LHCN-M2 (cell line): ENCODE results near the genes LIPT2 and RNF169.

DNA sequence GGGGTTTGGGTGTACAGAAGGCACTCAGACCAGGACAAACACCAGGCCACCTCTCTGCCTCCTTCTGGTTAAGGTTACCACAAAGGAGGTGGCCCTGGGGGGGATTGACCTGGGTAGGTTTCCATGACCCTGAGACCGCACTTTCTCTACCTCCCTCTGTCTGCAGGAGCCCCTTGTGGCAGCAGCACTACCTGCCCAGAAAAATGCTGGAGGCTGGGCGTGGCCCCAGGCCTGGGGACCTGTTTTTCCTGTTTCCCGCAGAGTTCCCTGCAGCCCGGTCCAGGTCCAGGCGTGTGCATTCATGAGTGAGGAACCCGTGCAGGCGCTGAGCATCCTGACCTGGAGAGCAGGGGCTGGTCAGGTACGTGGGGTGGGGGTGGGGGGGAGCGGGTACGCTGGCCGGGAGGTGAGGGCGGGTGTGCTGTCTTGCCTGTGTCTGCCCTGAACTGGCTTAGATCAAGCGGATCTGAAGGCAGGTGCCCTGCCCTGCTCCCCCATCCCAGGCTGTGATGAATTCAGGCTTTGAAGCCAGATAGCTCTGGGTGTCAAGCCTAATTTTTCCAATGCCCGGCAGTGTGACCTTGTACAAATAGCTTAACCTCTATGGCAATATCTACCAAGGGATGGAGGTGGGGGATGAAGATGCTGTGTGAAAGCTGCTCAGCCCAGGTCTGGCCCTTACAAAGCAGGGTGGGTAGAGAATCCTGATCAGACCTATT lies 9.9 kb downstream of the P2RY2 start:
- RAMPAGE, long total RNA, result no peak

GRCh38 chr11:73257138-73257882 lies 14.8 kb upstream of the P2RY6 start:
- RAMPAGE, long total RNA, result no peak

GRCh38 chr11:73274502-73275160 lies 2.5 kb downstream of the P2RY6 start:
- RAMPAGE, long total RNA, result no peak

GRCh38 chr11:73315368-73316281 lies 7.5 kb downstream of the ARHGEF17 start:
- RAMPAGE, long total RNA, result no peak

DNA sequence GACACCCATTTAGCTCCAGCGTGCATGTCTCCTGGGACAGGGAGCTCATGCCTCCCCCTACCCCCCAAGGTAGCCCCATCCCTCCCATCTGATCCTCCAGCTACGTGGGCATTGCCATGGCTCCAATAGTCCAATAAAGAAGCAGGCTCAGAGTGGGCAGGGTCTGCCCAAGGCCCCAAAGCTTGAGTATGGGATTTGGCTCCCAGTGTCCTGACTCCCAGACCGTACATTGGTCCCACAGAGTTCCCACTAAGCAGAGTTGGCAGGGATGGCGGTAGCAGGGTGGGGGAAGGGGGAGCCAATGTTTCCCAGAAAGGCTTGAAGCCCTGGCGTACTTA lies 9.1 kb downstream of the ARHGEF17 start:
- RAMPAGE, long total RNA, result no peak

- RAMPAGE, long total RNA, result no peak
These were observed 9.5 kb downstream of the ARHGEF17 start for GRCh38 chr11:73317580-73317914.

- RAMPAGE, long total RNA, result no peak
These were observed 8.0 kb upstream of the RELT start for GRCh38 chr11:73367983-73368716.

DNA sequence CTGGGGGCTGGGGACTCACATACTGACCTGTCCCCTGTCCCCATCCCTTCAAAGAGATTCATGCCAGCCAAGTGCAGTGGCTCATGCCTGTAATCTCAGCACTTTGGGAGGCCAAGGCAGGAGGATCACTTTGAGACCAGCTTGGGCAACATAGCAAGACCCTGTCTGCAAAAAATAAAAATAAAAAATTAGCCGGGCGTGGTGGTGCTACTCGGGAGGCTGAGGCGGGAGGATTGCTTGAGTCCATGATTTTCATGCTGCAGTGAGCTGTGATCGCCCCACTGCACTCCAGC lies 15.2 kb downstream of the RELT start:
- RAMPAGE, long total RNA, result no peak

- RAMPAGE, long total RNA, result no peak
These were observed 25.7 kb downstream of the RELT start for GRCh38 chr11:73401830-73402453.

DNA sequence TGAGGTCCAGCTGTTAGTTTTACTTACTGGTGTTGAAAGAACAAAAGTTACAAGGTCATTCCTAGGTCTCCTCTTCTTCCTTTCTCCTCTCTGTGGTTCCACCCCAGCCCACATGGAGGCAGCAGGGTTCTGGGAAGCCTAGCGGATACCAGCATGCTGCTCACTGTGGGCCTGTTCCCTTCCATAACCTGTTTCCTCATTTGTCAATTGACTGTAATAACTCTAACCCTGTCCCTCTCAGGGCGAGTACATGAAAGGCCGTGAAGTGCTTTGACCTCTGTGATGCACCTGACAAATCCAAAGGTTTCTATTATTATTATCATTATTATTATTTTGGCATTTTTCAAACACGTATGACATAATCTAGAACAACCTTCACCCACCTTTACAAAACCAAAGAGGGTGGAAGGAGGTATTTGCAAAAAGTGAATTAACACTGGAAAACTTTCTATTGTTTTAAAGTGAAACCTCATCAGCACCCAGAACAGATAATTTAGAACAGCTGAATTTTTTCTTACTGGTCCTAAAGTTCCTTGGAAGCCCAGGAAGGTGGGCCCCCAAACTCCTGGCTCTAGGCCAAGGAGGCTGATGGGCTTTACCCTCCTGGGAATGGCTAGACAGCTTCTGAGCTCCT lies 28.0 kb downstream of the RELT start:
- RAMPAGE, long total RNA, result no peak

DNA sequence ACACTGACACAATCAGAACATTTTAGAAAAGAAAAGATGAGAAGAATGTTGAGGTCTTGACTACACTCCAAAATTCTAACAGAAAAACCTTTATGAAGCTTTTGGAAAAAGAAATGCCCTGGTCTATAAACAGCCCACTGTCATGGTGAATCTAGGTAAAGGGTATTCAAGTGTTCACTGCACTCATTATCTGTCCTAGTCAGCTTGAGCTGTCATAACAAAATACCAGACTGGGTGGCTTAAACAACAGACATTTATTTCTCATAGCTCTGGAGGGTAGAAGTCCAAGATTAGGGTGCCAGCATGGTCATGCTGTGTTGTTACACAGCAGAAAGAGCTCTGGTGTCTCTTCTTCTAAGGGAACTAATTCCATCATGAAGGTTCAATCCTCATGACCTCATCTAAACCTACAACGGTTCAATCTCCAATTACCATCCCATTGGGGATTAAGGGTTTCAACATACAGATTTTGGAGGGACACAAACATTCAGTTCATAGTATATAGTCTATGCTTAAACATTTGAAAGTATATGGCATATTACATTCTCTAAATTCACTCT lies 89.2 kb downstream of the RELT start:
- RAMPAGE, long total RNA, result no peak

GRCh38 chr11:73647375-73648067 lies 1.1 kb downstream of the PLEKHB1 start:
- RAMPAGE, long total RNA, result no peak

GRCh38 chr11:73657010-73657364 lies 10.6 kb downstream of the PLEKHB1 start:
- RAMPAGE, long total RNA, result no peak

DNA sequence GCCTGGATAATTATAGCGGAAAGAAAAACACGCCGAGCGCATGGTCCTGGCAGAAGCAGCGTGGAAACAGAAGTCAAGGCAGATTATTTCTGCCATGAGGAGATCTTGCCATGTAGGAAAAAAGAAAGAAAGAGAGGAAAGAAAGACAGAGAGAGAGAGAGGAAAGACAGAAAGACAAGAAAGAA lies 1.2 kb upstream of the UCP2 start:
- RAMPAGE, long total RNA, result no peak

GRCh38 chr11:74005125-74005812 lies 3.6 kb downstream of the UCP3 start:
- RAMPAGE, long total RNA, result no peak

GRCh38 chr11:74319080-74319576 lies 7.7 kb upstream of the P4HA3 start:
- RAMPAGE, long total RNA, result no peak

DNA sequence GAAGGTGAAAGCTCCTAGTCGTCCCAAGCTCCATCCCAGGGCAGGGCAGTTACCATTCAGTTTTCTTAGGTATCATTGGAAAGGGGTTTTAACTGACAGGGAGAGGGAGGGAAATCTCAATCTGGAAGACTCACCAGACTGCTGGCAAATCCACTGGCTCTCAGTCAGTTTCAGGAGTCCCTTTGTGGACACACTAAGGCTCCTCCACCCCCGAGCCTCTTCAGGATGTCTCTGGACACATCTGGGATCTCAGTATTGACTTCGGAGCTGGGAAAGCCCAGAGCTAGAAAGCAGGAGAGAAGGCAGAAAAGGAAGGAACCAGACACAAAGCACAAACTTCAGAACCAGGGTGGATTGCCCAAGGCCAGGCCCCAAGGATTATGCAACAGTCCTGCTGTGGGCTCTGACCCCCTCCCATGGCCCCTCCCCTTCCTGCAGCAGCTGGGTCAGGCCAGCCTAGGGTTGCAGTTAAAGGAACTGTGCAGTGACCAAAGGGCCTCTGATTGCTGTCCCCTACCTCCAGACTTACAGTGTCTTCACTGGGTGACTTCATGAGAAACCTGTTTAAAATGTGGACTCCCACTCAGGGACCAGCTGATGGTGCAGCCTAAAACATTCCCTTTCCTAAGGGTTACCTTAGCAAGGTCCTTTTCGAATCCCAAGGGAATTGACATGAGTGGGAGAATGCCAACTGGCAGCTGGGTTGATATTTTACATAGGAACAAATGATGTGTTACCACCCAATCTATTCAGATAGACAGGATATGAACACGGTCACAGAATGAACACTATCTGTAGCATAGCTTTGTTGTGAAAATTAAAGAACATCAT lies 5.3 kb downstream of the KCNE3 start:
- RAMPAGE, long total RNA, result no peak

- RAMPAGE, long total RNA, result no peak
These were observed at the start of gene LIPT2 for GRCh38 chr11:74492911-74494088. Gene LIPT2, minus strand, starts transcription at chr11:74493724.

DNA sequence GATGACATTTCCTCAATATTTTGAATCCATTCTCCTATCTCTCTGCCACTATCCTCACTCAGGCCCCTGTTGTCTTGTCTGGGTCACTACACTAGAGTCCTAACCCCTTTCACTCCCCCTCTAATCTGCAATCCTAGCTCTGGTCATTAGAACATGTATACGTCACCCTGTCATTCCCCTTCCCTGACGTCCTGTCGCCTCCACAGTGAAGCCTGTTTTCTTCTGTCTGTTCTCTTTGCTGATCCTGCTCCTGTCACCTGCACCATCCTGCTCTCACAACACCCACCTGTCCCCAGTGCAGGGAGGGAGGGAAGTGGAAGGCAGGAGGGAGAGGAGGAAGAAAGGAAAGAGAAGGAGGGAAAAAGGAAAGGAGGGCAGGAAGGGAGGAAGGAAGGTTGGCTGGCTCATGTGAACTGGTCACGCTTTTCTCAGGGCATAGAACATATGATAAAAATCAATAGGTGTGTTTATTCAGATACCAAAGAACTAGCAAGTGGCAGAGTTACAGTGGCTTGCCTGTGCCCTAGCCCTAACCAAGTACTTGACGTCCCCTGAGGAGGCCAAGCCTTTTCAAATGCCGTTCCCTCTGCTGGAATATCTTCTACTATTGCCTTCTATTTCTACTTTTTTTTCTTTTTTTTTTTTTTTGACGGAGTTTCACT lies 33.7 kb downstream of the CHRDL2 start:
- RAMPAGE, long total RNA, result no peak

- RAMPAGE, long total RNA, result no peak
These were observed at the start of gene RNF169 for GRCh38 chr11:74748771-74749054. Gene RNF169, plus strand, starts transcription at chr11:74748849.